Fibroblast of villous mesenchyme (primary cell): Measurements from ENCODE around the gene PCGF6.

DNA sequence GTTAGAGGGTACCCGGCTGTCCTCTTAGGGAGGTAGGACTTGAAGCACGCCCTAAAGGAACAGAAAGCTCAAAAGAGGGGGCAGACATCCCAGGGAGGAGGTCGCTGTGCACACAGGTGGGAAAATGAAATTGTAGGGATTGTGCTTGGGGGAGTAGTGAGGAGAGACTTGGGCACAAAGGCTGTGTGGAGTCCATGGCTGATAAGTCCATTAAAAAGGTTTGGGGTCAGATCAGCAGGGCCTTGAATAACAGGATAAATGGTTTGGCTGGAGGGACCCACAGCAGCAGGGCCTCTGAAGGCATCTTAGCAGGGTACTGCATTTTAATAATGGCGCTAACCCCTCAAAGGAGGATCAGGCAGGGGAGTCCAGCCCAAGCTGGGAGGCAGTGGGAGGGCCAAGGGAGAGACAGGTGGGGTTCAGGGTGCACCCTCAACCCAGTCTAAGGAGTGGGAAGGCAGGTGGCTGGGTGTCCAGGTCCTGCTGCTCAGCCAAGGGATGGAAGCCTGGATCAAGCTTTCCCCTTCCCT, 23.8 kb downstream of the TRIM8 start:
- CAGE, long polyA plus RNA = no peak

- CAGE, long polyA plus RNA = no peak
These were observed 34.6 kb downstream of the TRIM8 start for GRCh38 chr10:102678737-102679478.

DNA sequence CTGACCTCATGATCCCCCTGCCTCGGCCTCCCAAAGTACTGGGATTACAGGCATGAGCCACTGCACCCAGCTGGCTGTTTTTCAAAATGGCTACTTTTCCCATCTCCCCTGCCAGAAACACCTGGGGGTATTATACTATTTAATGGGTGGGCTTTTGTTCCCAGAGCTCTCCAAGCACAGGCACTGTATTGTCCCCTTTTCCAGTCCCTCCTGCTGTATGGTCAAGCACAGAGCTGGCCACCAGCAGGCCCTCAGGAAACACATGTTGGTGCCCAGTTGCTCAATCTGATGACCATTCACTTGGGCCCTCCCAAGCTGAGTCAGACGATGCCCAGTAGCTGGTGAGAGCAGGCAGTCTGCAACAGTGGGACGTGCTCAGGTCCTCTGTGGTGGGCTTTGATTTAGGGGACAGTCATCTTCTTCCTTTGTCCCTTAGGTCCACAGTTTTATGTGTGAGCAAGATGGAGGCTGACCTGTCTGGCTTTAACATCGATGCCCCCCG, 11.8 kb downstream of the SFXN2 start:
- CAGE, long polyA plus RNA = no peak

- CAGE, long polyA plus RNA = no peak
These were observed 727 bp downstream of the WBP1L start for GRCh38 chr10:102744262-102745087.

DNA sequence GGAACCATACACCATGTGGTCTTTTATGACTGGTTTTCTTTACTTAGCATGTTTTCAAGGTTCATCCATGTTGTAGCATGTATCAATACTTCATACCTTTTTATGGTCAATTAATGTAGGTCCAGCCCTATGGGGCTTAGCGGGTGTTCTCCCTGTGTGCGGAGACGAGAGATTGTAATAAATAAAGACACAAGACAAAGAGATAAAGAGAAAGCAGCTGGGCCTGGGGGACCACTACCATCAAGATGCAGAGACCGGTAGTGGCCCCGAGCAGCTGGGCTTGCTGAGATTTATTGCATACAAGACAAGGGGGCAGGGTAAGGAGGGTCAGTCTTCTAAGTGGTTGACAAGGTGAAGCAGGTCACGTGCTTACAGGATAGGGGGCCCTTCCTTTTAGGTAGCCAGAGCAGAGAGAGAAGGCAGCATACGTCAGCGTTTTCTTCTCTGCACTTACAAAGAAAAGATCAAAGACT, 14.7 kb downstream of the WBP1L start:
- CAGE, long polyA plus RNA = no peak

DNA sequence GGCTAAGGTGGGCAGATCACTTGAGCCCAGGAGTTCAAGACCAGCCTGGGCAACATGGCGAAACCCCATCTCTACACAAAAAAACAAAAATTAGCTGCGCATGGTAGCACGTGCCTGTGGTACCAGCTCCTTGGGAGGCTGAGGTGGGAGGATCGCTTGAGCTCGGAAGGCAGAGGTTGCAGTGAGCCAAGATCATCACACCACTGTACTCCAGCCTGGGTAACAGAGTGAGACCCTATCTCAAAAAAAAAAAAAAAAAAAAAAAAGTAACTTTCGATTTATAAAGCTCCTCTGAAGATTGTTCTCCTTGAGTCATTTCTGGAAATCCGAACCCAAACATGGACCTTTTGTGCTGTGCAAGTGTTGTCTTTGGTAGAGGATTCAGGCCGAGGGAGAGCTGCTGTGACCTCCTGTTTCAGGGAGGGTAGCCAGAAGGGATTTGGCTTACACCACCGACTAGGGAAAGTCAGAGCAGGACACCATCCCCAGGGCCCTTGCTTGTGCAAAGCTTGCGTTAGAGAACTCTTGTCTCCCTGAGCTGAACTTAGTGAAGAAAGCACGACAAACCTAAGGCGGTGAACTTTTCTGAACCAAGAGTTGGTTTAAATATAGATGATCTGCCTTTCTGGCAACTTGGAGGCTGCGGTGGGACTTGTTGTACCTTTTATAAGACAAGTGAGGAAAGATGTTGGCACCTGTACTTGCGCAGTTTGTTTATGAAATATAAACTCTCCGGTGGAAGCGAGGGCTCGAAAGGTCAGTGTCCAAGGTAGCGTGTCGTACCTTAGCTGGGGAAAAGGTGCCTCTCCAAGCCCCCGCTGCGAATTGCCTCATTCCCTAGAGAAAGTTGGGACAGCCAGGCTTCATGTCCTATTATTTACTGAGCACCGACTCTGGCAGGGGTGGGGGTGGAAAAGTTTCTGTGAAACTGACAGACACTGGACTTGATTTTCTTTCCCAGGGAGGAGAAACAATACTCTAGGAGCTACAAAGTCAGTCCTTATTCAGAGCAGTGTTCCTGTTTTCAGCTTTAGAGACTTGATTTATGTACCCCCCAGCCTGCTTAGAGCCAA, 31.5 kb downstream of the WBP1L start:
- CAGE, long polyA plus RNA = no peak

GRCh38 chr10:102878280-102878708, 9.0 kb downstream of the AS3MT start:
- CAGE, long polyA plus RNA = no peak

GRCh38 chr10:102923210-102923717, 5.2 kb downstream of the CNNM2 start:
- CAGE, long polyA plus RNA = no peak

DNA sequence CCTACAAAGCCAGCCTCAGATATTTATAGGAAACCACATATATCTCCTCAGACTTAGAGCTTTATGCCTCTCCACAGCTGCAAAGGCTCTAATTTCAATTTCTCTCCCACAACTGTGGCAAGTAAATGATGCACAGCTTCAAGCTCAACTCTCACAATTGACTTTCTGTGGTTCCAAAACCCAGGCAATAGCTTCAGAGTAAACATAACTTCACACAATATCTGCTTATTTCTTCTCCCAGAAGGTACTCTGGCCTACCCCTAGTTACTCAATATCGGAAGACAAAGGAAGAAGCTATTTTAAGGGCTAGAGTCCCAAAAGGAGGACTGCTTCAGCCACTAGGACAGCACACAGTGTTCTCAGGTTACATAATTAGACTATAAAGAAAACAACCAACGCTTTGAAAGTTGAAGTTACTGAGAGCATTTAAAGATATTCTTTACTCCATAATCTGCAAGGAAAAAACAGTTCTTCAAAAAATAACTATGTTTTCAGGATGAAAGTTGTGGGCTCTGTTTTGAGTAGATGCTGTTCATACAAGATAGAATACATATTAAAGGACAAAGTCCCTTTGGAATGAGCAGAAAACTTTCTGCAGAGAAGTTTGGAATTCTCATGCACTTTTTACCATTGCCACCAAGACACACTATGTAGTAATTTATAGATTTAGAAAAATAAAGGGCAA, 81.9 kb downstream of the NT5C2 start:
- CAGE, long polyA plus RNA = no peak

DNA sequence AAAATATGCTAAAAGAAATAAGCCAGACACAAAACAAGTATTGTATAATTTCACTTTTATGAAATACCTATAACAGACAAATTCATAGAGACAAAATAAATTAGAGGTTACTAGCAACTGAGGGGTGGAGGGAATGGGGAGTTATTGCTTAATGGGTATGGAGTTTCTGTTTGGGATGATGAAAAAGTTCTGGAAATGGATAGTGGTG, 72.2 kb downstream of the NT5C2 start:
- CAGE, long polyA plus RNA = no peak

- CAGE, long polyA plus RNA = no peak
These were observed at the start of gene PCGF6 for GRCh38 chr10:103350334-103351484. Gene PCGF6 (minus strand): TSS chr10:103351140.

- CAGE, long polyA plus RNA = no peak
These were observed 9.1 kb downstream of the ATP5MK start for GRCh38 chr10:103386679-103388014.

DNA sequence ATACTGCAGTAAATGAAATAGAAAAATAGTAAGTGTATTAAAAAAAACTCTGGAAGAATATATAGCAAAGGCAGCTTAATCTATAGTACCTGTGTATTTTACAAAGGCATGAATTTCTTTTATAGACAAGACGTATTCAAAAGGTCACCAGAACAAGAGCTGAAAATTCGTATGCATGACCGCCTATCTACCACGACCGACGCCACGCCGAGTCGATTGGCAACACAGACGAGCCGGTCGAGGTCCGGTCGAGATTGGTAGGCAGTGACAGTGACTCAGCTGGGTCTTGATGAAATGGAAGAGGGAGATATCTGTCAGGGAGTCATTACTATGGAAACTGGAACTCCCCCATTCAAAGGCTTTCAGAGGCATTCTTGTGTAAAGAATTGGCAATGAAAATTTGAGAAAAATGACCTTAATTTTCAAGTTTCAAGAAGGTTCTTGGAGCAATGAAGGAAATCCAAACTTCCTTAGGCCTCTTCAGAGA, 2.1 kb downstream of the ATP5MK start:
- CAGE, long polyA plus RNA = no peak

GRCh38 chr10:103395590-103396345, 507 bp downstream of the ATP5MK start:
- CAGE, long polyA plus RNA = no peak

DNA sequence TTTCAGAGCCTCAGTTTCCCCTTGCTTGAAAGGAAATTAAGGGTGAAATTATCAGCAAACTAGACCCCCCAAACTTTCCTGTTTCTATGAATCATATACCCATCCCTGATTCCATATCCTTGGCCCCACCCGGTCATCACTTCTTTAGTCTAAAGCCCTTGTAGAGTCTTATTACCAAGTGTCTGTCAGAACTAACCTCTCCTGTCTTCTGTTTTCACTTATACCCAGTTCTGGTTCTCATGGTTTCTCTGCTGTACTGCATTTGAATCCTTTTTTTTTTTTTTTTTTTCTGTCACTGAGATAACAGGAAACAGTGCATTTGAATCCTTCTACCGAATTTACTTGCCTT, 490 bp downstream of the PDCD11 start:
- CAGE, long polyA plus RNA = no peak

DNA sequence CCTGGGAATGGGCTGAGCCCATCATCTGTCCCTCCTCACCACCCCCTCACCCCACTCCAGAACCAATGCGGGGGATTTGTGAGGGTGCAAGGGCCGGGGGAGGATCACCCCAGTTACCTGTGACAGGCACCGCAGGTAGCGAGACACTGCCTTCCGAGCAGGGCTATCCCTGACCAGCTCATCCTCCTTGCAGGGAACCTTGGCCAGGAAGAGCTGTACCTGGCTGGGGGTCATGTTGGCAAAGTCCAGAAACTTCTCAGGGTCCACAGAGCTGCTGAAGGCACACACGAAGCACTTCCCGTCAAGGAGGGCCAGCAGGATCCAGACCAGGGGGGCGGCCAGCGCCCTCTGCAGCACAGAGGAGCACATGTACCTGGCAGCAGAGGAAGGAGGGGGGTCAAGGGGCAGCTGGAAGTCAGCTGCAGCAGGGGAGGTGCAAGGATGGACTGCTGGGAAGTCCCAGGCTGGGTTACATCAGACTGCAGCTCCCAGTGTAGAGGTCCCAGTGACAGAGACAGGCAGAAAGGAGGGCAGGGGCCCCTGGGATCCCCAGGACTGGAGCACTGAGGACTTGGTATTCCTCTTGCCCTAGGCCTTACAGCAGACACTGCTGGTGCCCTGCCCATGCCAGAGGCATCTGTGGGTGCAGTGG, 2.7 kb downstream of the CALHM3 start:
- CAGE, long polyA plus RNA = no peak

DNA sequence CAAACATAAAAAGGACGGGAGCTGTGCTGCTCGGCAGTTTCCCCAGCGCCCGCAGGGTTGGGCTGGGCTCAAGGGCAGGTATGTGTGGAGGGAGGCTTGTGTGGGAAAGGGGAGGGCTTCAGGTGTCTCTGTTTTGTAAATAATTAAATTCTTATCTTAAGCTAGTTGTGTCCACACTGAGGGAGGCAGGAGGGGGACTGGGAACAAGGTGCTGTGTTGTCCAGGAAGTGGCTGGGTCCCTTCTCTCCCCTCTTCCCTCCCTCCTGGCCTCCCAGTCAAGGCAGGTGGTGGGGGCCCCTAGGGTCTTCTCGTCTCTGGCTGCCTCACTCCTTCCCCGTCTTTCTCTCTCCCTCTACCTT, 19.1 kb downstream of the NEURL1 start:
- CAGE, long polyA plus RNA = no peak

DNA sequence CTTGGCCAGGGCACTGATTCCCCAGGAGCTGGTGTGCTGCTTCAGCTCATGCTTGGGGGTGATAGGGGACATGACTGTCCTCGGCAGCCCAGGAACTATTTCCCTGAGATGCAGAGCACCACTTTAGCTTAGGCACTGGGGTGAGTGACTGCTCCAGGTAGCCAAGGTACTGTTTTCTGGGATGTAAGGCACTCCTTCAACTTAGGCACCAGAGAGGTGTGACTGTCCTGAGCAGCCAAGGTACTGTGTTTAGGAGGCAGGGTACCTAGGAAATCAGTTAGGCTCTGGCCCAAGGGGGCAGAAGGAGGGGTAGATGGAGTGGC, 41.9 kb downstream of the NEURL1 start:
- CAGE, long polyA plus RNA = no peak

- CAGE, long polyA plus RNA = no peak
These were observed 108.2 kb downstream of the NEURL1 start for GRCh38 chr10:103601595-103602194.

DNA sequence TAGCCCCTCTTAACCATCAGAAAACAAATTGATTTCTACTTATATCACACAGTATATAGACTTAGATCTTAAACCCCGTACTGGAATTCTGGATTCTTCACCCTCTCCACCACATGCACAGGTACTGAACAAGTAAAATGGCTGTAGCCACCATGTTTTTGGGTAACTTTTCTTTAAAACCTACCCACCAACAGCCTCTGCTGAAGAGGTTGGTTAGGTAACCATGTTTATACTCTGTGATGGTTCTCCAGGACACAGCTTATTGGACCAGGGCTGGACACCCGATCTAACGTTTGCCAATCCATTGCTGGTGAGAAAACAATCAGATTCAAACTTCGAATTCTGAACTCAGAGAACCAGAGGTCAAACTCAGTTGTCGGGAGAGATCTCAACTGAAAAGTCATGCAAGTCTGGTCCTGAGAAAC, 162.5 kb downstream of the NEURL1 start:
- CAGE, long polyA plus RNA = no peak